T47D (cell line): Measurements from ENCODE around the genes LRATD1 and RAD51AP2.

DNA sequence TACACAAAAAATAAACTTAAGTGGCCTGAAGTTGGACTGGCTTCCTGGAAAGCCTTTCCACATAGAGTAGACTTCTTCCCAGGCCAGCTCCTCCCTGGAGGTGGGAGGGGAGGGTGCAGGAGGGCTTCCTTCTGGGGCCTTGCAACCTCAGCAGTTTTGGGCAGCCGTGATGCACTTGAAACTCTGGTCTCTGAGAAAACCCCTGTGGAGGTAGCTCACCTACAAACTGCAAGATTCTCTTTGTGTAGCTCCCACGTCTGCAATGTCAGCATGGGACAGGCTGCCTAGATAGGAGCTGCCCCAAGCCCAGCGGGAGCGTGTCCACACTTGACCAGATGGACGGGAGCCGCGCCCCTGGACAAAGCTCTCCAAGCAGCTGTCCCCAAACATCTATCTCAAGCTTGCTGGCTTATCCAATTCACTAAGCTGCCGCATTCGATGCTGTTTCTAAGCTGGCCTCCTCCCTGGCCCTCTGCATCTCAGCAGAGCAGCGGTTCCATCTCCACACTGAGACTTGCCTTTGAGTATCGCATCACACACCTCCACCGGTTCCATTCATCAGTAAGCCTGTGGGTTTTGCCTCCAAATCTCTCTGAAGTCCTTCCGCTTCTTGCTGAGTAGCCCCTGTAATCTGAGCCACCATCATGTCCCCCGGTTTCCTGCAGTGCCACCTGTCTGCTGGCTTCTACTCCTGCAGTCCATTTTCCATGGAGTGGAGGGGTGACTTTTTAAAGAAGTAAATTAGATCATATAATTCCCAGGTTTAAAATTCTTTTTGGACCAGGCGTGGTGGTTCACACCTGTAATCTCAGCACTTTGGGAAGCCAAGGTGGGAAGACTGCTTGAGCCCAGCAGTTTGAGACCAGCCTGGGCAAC is 1.5 kb upstream of the LPIN1 start:
- RRBS: 34% methylated on average over 2 of the region's 15 CpGs

- RRBS: no CpG with 5 or more reads among the region's 2 CpGs
Measured at GRCh38 chr2:11867836-11868227, 121.4 kb downstream of the LPIN1 start.

- RRBS: no CpG with 5 or more reads among the region's 4 CpGs
Measured at GRCh38 chr2:12424873-12425319, 291.8 kb upstream of the TRIB2 start.

DNA sequence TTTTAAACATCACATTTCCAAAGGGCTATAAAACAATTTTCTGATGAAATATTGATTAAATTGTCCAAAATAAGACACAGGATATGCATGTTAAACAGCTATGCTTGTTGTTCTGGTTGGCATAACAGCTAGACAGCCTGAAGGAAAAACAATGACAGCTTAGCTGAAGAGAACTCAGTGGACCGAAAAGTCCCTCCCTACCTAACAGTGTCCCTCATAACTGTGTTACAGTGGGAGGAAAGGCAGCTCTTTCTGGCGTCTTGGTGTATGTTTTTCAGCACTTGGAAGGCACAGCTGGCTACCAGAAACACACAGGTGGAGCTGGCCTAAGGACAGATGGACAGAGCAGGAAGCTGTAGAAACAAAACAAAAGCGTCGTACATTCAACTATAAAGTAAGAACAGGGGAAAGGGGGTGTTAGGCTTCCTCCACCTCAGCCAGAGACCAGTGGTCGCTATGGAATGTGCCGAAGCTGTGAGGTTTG is 103.6 kb upstream of the TRIB2 start:
- RRBS: no CpG with 5 or more reads among the region's 6 CpGs

- RRBS: no CpG with 5 or more reads among the region's 13 CpGs
Measured at GRCh38 chr2:12725196-12726079, 8.7 kb downstream of the TRIB2 start.

- RRBS: no CpG with 5 or more reads among the region's 15 CpGs
Measured at GRCh38 chr2:14631968-14632324, 571 bp upstream of the LRATD1 start.

DNA sequence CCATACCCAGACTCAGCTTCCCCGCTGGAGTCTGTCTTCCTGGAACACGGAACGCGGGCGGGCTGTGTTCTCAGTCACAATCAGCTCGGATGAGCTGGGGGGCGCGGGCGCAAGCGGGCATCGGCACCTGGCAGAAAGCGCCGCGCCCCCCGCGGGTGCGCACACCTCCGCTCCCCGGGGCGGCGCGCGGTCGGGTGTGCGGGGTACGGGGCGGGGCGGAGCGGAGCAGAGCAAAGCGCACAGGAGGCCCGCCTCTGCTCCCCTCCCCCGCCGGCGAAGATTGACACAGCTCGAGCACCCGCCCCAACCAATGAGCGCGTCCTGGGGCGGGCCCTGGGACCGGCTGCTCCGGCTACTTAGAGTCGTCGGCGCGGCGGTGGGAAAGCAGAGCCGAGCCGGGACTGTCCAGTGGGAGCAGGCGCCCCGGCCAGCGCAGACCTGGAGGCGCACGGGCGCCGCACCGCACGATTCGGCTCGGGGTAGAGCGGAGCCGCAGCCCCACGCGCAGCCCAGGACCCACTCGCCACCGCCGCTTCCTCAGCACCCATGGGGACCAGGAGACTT is at the start of gene LRATD1:
TSS of gene LRATD1 (plus strand) at position 382 of the 564 bp plus-strand sequence.
- RRBS: 45% methylated on average over 26 of the region's 66 CpGs

DNA sequence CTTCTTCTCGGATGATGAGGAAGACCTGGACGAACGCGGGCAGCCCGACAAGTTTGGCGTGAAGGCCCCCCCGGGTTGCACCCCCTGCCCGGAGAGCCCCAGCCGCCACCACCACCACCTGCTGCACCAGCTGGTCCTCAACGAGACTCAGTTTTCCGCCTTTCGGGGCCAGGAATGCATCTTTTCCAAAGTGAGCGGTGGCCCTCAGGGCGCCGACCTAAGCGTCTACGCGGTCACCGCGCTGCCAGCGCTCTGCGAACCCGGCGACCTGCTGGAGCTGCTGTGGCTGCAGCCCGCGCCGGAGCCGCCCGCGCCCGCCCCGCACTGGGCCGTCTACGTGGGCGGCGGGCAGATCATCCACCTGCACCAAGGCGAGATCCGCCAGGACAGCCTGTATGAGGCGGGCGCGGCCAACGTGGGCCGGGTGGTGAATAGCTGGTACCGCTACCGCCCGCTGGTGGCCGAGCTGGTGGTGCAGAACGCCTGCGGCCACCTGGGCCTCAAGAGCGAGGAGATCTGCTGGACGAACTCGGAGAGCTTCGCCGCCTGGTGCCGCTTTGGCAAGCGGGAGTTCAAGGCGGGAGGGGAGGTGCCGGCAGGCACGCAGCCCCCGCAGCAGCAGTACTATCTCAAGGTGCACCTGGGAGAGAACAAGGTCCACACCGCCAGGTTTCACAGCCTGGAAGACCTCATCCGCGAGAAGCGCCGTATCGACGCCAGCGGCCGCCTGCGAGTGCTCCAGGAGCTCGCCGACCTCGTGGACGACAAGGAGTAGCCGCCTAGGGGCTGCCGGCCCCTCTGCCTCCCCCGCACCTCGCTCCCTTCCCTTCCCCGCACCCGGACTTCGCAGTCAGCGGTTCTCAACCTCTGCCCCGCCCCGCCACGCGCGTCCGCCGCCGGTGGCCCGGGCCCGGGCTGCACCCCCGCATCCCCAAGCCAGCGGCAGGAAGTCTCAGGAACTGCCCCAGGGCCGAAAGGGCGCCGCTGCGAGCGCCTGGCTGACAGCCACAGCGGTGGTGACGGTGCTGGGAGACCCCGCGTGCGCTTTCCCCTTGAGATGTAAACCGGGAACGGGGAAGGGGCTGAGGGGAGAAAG is 1.9 kb downstream of the LRATD1 start:
- RRBS: 83% methylated on average over 19 of the region's 106 CpGs

GRCh38 chr2:15450537-15451172 is 110.5 kb downstream of the NBAS start:
- RRBS: no CpG with 5 or more reads among the region's 1 CpG

GRCh38 chr2:15769705-15770193 is 170.6 kb upstream of the MYCN start:
- RRBS: 58% methylated on average over 3 of the region's 13 CpGs

GRCh38 chr2:16084048-16084902 is 143.9 kb downstream of the MYCN start:
- RRBS: no CpG with 5 or more reads among the region's 14 CpGs

DNA sequence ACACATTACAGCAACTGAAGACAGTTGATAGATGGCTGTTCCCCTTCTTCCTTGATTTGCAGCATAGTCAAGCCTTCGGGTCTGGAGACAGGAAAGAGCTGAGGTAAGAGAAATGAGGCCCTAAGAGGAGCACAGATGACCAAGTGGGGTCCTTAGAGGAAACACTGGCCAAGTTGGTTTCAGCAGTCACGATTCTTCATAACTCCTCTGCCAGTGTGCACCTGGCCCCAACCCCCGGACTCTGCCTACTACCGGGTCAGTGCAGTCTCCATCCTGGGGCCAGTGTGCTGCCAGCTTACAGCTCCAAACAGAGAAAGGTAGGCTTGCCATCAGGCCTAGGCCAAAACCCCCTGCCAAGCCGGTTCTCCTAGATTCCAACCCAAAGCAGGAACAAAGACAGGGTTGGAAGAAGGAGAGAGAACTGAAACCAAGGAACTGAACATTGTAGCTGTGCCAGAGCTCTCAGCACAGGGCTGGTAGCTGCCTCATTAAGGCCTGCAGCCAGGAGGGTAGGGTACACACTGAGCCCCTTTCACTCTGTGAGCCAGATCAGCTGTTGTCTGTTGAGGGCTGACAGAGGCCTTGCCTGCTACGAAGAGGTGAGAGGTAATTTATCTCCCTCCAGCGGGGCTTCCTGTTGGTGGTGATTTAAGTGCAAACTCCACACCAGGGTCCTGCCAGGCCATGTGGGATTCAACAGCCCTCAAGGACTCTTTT is 48.4 kb downstream of the CYRIA start:
- RRBS: 42% methylated on average over 2 of the region's 7 CpGs

- RRBS: no CpG with 5 or more reads among the region's 3 CpGs
Measured at GRCh38 chr2:16653035-16653583, 12.5 kb downstream of the CYRIA start.

DNA sequence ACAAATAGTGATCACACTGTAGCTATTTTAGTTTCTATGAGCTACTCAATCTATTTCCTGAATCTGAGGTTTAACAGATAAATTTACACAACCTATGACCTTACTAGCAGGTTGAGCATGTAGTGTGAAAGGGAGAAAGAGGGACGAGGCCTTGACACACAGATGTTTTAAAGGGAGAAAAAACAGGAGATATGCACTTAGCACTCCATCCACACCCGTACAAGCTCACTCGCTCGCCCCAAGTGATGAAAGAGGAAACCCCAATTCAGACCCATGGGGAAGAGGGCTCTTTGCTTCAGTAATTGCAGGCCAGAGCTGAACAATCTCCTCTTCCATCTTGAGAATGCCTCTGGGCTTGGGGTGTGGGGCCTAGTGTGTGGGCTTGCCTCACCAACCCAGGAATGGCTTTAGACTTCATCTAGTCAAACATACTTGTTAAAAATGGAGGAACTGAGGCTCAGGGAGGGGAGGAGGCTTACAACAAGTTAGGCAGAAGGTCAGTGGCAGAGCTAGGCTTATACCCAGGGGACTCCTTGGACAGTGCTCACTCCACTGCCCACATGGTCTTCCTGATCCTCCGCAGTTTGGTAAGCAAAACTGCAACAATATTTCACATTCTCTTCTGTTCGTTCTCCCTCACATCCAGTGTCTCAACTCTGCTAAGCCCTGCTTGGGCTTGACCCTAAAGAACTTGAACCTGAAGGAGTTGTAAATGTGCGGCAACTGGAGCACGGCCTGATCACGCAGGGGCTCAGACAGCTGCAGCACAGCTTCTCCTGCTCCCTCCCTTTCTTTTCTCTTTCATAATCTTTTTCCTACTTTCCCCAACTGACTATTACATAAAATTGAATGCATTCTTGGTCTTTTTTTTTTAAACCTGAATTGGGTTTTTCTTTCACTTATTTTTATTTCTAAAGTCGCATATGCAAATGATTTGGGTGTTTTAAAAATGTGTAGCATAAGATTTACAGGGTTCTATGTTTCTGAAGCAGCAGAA is 10.4 kb downstream of the CYRIA start:
- RRBS: no CpG with 5 or more reads among the region's 10 CpGs

DNA sequence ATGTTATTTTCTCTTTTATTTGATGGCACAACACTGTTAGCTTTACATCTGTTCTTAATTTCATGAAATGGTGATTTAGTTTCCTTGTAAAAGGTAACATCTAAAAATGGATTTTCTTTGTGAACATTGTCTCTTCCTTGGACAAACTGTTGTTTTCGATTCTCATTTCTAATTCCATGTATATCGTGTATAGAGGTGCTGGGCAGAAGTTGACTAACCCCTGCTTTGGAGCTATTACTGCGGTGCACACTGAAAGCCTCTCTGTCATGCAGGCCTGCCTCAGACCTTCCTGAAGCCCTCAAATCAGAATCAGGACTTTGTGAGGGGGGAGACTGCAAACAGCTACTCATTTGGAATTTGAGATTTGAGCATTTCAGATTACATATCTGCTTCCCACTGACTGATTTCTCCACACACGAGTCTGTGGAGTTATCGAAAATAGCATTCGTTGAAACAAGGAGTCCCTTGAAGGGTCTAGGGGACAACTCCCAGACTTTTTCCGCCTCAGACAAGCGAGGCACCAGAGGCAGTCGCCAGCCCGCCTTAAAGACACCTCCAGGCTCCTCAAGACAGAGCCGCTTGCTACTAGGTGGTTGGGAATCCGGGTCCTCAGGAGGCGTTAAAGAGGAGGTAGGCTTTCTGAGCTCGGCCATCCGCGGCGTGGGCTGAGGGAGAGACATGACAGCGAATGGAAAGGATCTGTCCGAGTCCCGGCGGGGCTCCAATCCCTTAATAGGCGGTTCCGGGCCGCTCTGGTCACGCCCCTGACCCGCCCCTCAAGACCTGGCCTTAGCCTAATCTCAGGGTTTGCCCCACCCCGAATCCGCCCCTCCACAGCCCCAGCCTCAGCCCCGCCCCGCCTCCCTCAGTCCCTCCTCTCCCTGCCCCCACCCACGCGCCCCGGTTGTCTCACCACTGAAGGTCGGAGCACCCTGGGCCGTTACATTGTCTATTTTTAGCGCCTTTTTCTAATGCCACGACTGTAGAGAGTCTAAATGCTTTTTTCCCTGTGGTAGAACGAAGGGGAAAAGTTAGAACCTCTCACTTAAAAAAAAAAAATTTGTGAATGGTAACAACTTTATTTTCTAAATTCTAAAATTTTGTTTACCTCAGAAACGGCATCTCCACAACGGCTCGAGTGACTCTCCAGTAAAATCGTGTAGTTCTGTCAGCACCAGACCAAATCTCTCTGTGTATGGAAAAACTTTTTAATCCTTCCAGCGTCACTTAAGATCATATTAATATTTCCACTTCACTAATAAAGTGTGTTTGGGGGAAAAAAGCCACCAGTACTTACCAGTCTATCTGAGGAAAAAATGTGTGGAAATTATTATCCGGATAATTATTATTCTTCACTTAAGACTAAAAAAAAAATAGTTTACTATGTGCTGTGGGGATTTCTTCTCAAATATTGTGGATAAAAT is at the start of gene RAD51AP2:
TSS of gene RAD51AP2 (minus strand) at position 705 of the 1,424 bp plus-strand sequence.
- RRBS: 49% methylated on average over 5 of the region's 44 CpGs

DNA sequence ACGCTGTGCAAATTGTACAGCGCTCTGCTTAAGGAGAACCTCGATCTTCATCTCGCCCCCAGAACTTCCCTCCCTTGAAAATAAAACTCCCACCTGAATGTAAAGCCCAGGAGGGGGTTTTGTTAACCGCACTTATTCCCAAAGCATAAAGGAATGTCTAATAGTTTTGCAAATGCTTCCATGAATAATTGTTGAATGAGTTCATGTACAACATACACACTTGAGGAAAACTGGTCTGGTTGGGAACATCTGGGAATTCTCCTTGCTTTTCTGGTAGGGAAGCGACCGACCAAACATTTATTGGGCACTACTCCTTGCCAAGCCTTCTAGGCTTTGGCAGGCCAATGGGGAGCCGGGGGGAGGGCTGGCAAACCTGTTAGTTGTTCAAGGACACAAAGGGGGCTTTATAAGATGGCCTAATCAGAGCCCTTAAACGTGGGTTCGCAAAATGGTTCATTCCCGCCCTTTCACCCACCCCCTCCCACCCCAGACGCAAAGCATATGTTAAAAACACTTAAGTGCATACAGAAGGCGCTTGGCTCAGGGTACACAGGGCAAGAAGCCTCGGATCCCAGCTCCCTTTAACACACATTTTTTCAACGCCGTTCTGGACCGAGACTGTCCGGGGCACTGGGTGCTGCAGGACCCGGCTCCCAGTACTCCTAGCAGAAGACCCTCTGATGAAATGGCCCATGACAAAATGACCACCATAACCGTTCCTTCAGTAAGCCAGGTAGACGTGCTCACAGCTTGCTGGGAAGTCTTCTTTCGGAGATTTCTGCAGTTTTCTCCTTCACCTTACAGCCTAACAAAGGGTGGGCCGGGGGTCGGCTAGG is 828 bp upstream of the VSNL1 start:
- RRBS: no CpG with 5 or more reads among the region's 24 CpGs

- RRBS: 1% methylated on average over 20 of the region's 55 CpGs
Measured at GRCh38 chr2:17877697-17878439, 599 bp upstream of the KCNS3 start.

DNA sequence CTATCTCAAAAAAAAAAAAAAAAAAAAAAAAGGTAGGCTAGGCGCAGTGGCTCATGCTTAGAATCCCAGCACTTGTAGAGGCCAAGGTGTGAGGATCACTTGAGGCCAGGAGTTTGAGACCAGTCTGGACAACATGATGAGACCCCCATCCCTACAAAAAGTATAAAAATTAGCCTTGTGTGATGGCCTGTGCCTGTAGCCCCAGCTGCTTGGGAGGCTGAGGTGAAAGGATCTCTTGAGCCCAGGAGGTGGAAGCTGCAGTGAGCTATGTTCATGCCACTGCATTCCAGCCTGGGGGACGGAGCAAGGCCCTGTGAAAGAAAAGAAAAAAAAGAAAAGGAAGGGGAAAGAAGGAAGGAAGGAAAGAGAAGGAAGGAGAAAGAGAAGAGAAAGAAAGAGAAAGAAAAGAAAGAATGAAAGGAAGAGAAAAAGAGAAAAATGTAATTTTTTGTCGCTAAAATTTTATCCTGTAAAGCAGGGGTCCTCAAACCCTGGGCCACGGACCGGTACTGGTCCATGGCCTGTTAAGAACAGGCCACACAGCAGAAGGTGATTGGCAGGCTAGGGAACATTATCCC is 140.5 kb upstream of the NT5C1B start:
- RRBS: no CpG with 5 or more reads among the region's 5 CpGs

DNA sequence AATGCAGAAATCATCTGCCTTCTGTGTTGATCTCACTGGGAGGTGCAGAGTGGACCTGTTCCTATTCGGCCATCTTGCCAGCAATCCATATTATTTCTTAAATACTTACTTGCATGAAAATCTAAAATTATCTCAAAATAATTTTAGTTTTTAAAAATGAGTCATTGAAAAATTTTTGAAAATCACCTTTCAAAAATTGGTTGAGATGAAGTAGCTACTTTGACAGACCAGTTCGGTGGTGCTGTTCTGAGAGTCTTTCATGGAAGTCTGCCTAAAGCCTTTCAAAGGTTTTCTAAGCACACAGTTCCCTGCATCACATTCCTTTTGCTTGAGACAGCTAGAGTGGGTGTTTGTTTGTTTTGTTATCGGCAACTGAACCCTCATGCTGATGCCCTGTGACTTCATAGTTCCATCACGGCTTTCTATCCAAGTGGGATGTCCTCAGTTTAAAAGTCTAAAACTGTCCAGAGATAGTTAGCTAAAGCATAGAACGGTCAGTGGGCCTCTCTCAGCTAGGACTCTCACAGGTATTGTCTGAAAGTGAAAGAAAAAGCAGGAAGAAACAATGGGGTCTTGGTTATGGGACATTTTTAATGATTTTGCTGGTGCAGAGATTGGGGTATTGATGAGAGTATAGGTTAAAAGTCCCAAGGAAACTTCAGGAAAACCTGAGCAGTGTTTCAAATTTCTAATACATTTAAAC is 337.4 kb downstream of the OSR1 start:
- RRBS: no CpG with 5 or more reads among the region's 5 CpGs

DNA sequence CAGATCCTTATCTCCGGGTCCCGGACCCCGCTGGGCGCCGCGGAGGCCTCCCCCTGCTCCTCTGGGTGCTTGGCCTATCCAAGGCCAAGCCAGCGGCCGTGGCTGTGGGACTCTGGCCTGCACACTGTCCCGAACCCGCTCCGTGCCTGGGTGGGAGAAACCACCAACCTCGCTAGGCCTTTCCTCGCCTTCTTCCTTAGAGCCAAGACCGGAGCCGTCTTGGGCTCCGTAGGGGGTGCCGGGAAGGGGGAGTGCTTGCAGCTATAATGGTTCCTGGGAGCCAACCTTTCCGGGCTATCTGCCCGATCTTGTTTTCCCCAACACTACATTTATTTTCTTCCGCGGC is 2.4 kb downstream of the OSR1 start:
- RRBS: 50% methylated on average over 1 of the region's 21 CpGs